Heart right ventricle (tissue), 2 donors: Measurements from ENCODE around the gene SERPINE2.

DNA sequence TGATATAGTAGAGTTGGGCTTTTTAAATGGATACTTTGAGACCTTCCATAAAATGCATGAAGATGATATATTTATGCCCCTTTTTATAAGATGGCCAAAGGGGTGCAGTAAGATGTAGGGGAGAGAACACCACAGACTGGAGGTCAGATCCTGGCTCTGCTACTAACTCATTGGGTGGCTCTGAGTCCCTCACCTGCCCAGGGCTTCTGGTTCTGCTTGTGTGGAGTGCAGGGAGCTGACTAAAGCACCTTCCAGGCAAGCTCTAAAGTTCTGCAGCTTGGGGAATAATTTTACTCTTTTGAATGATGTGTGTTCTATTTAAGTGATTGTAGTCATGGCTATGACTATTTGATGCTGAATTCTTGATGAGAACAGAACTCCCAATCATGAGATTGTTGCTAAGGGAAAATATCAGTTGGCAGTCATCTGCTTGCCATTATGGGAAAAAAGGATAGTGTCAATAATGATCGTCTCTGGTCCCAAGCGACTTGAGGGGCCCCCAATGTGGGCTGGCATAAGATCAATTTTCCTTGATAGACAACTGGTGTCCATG lies 131.5 kb downstream of the SLC4A3 start:
- PRO-cap, 2 experiments = peak in 1 of 2 experiments; most common minus-strand start position 272 of the sequence (in 1)

GRCh38 chr2:219852122-219852674 lies 224.8 kb downstream of the SLC4A3 start:
- PRO-cap, 2 experiments = no peak in any of the 2 experiments

DNA sequence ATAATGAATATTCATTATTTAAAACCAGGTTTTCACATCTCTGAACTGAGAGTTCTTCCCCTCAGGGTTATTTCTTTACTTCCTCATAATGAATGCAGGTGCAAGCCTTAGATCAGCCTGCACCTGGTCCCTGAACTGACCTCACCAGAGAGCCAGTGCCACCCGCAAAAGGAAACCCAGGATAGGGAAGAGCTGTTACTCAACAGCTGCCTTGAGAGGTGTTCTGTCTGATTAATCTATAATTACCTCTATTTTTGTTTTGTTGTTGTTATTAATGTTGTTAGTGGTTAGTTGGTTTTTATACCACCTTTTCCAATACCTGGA lies 368.9 kb downstream of the EPHA4 start:
- PRO-cap, 2 experiments = no peak in any of the 2 experiments

GRCh38 chr2:222343957-222344347 lies 24.0 kb upstream of the ENSG00000288658 start:
- PRO-cap, 2 experiments = no peak in any of the 2 experiments

DNA sequence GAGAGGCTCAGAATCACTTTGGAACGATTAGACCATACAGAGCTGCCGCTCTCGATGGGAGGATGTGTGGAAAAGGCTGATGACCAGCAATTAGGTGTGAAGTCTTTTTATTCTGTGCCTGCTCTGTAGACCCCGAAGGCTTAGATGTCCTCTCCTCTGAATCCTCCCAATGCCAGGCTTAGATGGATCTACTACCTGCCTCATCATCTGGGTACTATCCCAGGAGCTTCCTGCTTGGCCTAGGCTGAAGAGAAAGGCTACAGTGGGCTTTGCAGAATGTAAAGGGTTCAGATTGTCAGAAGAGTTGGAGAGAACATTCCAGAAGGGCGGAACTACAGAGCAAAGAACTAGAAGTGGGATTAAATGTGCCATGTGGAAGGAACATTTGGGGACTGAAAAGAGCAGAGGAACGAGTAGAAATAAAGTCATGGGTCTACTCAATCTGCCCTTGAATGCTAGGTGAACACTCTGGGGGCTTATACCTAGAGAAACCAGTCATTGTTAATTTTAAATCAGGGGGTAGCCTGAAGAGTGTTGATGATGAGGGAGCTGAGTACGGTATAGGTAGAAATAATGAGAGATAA lies 21.4 kb downstream of the SGPP2 start:
- PRO-cap, 2 experiments = no peak in any of the 2 experiments

DNA sequence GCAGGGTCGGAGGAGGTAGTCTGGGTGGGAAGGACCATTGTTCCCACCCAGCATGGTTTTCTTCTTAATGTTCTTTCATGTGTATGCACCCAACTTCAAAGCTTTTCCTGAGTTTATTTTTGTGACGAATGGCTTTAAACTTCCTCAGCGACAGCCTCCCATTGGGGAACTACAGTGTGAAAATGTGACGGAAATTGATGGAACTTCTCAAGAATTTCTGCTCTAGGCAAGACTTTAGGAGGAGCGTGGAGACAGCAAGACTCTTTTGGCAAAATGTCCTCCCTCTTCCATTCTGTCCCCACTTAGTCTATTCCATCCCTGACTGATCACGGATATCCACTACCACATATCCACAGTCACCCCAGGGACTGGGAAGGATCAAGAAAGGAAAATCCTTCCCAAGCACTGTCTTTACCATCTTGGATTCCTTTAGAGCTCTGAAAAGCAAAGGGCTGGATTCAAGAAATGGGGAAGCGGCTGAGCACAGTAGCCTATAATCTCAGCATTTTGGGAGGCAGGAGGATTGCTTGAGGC lies 38.6 kb downstream of the SGPP2 start:
- PRO-cap, 2 experiments = no peak in any of the 2 experiments

DNA sequence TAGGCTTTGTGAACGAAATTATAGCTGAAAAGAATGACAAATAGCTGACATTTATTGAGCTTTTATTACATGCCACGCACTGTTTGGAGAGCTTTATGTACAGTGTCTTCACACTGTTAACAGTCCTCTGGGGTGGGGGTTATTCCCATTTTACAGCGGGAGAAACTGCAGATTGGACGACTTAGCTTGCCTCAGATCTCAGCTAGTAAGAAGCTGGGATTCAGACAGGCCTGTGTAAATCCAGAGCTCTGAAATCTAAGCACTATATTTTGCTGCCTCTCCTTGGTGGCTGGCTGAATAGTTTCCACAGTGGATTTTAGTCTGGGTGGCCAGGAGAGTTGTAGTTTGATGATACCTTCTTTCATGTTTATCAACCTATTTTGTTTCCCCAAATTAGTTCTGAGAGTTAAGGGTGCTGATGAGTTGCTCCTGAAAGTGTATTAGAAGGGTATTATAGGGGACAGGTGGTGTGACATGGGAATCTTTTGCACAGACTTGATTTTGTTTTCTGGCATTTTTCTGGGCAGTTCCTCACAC lies 1.3 kb downstream of the ACSL3 start:
- PRO-cap, 2 experiments = no peak in any of the 2 experiments

- PRO-cap, 2 experiments = no peak in any of the 2 experiments
These were observed 10.4 kb downstream of the ACSL3 start for GRCh38 chr2:222871183-222871724.

GRCh38 chr2:223019261-223019878 lies 32.6 kb upstream of the KCNE4 start:
- PRO-cap, 2 experiments = peak in 1 of 2 experiments; most common plus-strand start chr2:223019657 (in 1); most common minus-strand start chr2:223019474 (in 1)

- PRO-cap, 2 experiments = peak in 1 of 2 experiments; most common plus-strand start chr2:223051167 (in 1); most common minus-strand start chr2:223050968 (in 1)
These were observed 997 bp upstream of the KCNE4 start for GRCh38 chr2:223050711-223051674.

DNA sequence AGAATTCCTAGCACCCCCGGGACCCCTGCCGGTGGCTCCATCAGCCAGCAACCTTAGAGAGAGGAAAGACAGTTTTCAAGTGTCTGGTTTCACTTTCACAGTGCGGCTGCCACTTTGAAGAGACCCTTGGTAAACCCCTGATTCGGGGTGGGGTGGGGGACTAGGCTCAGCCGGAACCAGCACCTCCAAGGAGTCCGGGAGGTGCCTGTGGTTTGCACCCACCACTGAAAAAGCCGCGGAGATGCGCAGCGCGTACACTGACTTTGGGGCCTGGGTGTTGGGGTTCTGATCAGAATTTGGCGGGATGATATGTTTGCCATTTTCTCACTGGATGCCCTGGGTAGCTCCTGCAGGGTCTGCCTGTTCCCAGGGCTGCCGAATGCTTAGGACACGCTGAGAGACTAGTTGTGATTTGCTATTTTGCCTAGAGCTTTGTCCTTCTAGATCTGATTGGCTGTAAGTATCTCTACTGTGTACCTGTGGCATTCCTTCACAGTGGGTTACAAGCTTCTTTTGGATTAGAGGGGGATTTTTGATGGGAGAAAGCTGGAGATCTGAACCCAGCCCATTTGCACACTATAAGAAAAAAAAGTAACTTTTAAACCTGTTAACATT lies 1.4 kb downstream of the KCNE4 start:
- PRO-cap, 2 experiments = no peak in any of the 2 experiments

DNA sequence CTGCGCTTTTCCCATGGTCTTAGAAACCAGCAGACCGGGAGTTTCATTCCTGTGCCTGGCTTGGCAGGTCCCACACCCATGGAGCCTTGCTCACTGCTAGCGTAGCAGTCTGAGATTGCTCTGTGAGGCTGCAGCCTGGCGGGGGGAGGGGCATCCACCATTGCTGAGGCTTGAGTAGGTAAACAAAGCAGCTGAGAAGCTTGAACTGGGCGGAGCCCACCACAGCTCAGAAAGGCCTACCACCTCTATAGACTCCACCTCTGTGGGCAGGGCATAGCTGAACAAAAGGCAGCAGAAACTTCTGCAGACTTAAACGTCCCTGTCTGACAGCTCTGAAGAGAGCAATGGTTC lies 271.4 kb downstream of the SCG2 start:
- PRO-cap, 2 experiments = no peak in any of the 2 experiments

- PRO-cap, 2 experiments = no peak in any of the 2 experiments
These were observed 21.2 kb downstream of the SCG2 start for GRCh38 chr2:223581009-223581318.

DNA sequence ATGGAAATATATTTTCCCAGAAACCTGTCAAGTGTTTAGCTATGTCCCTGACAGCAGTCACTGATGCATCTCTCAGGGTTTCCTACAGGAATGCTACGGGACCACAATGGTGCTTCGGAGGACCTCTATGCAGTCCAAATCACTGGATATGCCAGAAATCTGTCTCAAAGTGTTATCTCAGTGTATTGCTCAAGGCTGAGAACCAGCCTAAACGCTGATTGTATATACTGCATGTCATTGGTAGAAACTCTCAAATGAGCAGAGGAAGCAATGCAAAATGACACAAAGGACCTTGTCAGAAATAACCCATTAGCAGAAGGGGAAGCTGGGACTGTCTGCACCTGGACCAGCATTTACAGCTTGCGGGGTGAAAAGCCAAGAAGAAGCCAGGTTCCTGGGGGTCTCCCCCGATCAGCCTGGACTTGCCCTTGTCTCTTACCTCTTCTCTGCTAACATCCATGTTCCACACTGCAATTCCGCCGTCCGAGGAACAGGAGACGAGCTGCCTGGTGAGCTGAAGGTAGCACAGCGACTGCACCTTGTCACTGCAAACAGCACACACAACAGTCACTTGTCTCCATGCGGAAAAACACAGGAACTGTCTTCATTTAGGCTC lies 51.2 kb downstream of the WDFY1 start:
- PRO-cap, 2 experiments = no peak in any of the 2 experiments

GRCh38 chr2:223930262-223931116 lies 14.6 kb downstream of the WDFY1 start:
- PRO-cap, 2 experiments = no peak in any of the 2 experiments

DNA sequence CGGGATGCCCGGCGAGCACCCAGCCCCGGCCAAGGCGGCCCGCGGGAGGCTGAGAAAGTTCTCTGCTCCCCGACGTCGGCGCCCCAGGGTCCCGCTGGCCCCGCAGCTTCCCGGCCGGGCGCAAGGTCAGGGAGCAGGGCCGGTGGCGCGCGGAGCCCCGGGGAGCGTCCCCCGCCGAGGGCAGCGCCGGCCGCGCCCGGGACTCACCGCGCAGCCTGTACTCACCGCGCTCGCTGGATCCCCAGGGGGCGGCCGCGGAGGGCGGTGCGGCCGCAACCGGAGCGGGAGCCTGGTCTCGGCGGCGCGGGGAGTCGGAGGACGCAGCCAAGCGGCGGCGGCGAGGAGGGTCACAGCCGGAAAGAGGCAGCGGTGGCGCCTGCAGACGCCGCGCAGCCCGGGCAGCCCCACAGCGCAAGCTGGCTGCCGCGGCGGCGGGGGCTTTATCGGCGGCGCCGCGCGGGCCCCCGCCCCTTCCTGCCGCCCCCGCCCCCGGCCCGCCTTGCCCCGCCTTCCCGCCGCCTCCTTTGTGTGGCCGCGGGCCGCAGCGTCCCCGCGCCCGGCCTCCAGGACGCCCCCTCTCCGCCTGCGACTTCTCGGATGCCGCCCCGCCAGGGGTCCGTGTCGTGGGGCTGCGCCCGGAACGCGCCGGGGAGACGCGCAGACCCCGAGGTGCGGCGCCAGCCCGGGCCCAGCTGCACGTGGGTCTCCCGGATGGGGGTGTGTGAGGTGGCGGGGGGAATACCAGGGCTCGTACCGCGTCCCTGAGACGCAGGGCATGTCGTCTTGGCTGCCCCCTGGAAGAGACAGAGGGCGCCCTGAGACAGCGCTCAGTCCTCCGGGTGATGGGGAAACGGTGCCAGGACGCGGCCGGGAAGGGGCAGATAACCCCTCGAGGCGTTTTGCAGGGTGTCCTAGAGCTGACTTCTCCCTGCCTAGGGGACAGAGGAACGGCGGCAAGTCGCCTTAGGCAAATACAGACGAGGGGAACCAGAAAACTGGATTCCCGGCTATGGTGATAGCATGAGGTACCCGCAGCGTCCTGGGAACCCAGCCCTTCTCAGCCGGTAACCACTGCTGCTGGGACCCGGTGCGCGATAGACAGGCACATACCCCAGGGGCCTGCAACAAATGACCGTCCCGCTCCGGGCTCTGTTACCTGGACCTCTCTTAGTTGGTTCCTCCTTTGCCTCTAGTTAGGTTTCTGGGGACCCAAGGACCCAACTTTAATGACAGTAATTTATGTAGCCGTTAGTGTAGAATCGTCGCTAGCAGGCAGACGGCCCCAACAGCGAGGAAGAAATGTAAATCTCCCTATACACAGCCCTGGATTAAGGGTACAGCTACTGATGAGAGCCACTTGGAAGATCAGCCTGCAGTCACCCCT lies at the start of gene SERPINE2:
TSS of gene SERPINE2 (minus strand) at position 413 of the 1,384 bp plus-strand sequence.
- PRO-cap, 2 experiments = peak in 2 of 2 experiments; most common plus-strand start position 527 of the sequence (in 1); most common minus-strand start position 413 of the sequence (in 1)

DNA sequence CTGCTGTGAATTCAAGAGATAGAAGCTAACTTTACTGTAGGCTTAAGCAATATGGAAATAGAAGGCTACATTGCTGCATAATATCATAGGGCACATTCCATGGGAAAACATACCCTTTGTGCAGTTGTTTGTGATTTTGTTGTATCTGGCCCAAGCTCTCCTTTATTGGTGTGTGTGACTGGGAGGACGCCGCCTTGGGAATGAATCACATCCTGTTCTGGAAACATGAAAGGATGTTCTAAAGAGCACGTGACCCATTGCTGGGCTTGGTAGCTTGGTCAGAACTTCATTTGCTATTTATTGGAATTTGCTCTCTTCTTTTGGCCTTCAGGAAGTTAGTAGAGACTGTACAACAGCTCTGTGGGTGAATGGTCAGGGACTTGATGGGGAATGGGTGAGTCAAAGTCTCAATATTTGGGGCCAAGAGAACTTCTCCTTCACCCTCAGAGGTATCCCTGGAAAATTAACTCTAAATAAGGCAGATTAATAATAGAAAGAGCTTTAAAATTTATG lies 106.8 kb upstream of the SERPINE2 start:
- PRO-cap, 2 experiments = no peak in any of the 2 experiments

DNA sequence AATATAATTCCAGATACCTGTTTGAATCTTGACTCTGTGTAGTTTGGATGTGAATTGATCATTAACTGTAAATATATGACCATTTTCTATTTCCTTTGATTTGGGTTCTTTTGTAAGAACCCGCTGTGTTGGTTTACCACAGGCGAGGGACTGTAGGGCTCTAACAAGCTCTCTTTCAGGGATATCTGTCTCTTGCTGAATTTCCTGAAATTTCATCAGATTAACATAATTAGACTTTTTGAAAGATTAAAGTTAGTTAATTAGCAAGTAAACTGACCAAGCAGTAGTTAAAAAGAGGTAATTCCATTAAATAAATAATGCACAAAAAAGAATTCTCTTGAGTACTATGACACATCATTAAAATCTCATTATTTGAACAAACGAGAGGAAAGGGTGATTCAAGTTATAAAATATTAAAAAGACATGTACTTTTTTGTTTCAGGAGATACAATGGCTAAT lies 80.0 kb upstream of the FAM124B start:
- PRO-cap, 2 experiments = no peak in any of the 2 experiments

GRCh38 chr2:224510879-224511786 lies 74.0 kb downstream of the CUL3 start:
- PRO-cap, 2 experiments = no peak in any of the 2 experiments

DNA sequence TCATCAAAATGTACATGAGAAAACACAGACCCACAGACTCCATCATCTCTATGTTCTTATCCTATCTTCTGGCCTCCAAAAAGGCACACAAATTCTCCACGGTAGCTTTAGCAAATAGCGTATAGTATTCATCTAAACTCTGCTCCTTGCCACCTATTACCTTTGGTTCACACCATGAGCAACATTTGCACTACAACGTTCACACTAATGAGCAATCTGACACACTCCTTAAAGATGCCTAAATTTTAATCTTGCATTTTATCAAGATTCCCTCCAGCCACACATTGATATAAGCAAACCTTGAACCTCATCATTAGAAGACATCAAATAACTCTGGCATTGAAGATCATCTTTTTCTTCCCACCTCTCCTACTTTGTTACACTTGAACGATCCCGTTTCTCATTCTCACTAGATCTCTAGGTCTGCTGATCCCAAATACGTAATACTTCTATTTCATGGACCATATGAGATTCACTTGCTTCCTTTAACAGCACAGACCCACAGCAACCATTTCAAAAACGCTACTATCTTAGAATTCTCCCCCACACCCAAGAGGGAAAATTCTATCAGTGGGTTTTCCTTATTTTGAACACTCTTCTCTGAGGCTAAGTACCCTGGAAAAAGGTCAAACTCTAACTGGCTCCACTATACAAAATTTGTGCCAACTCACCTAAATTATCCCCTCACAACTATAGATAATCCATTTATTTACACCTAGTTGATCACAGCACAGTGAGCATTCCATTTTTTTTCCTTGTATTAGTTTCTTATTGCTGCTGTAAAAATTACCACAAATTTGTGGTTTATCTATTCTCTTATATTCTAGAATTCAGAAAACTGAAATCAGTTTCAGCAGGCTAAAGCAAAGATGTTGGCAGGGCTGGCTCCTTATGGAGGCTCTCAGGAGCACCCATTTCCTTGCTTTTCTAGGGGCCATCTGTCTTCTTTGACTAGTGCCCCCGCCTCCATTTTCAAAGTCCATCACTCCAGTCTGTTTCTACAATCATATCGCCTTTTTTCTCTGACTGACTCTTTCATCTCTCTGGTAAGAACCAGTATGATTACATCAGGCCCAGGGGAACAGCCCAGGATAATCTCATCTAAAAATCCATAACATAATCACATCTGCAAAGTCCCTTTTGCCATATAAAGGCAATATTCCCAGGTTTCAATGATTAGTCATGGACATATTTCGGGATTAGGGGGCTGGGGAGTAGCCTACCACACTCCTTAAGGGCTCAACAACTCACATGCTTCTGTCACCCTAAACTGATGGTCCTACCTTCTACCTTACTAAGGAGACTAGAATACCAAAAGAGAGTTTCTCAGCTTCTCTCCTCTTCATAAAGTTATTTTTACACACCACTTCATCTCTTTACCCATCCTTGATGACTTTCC lies 57.3 kb downstream of the CUL3 start:
- PRO-cap, 2 experiments = no peak in any of the 2 experiments